ENCODE data around the genes USP36 and CBX4.

DNA sequence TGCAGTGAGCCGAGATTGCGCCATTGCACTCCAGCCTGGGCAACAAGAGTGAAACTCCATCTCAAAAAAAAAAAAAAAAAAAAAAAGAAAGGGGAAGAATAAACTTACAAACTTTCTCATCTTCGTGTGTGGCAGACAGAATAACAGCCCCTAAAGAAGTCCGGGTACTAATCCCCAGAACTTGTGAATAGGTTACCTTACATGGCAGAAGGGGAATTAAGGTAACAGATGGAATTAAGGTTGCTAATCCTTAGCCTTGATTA is 2.8 kb downstream of the CYTH1 start:
- RRBS = no CpG with 5 or more reads among the region's 4 CpGs
CAGE:
- cytosol, long polyA plus RNA = no peak
- long polyA plus RNA = no peak
- nucleus, long polyA plus RNA = no peak

DNA sequence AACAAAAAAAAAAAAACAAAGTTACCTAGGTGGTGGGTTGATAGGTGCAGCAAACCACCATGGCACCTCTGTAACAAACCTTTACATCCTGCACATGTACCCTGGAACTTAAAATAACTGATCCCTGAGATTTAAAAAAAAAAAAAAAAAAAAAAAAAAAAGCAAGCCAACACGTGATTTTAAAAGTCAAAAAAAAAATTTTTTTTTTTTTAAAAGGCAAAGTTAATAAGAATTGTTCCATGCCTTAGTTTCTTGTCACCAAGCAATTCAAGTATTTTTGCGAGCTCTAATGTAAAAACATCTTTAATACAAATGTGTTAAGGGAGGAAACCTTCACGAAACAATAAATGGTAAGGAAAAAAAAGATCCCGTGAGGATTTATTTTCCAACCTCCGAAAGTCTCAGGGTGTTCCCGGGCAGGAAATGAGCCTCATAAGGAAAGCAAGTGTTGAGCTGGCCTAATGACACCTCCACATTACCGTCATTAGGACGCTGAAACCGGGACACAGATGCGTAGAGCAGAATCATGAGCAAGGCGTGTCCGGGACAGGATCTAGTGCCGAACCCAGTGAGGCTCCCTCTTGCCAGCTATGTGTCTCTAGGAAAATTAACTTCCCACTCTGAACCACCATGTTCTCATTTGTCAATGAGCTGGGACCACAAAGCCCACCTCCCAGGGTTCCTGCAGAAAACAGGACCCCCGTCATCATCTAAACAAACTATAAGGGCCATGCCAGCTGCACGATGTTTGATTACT is 22.6 kb upstream of the CYTH1 start:
- RRBS = 90% methylated on average over 4 of the region's 15 CpGs
CAGE:
- cytosol, long polyA plus RNA = no peak
- long polyA plus RNA = no peak
- nucleus, long polyA plus RNA = no peak

- RRBS = 99% methylated on average over 1 of the region's 3 CpGs
CAGE:
- cytosol, long polyA plus RNA = no peak
- long polyA plus RNA = no peak
- nucleus, long polyA plus RNA = no peak
Observed at GRCh38 chr17:78835774-78836090, 4.9 kb downstream of the USP36 start.

- RRBS = under 1% methylated on average over 14 of the region's 36 CpGs
CAGE:
- cytosol, long polyA plus RNA = start-site peak on the minus strand at chr17:78840743-78840855, 387 and 279 reads in 2 replicates
- long polyA plus RNA = start-site peak on the minus strand at chr17:78840743-78840809, 190 and 247 reads in 2 replicates
- nucleus, long polyA plus RNA = no peak
Observed at GRCh38 chr17:78840713-78840979, at the start of gene USP36. USP36 (minus strand) TSS chr17:78840814.

- RRBS = no CpG with 5 or more reads among the region's 11 CpGs
CAGE:
- cytosol, long polyA plus RNA = no peak
- long polyA plus RNA = no peak
- nucleus, long polyA plus RNA = no peak
Observed at GRCh38 chr17:78882382-78882909, 20.6 kb downstream of the CEP295NL start.

- RRBS = no CpG with 5 or more reads among the region's 23 CpGs
CAGE:
- cytosol, long polyA plus RNA = no peak
- long polyA plus RNA = no peak
- nucleus, long polyA plus RNA = no peak
Observed at GRCh38 chr17:78891816-78892469, 11.1 kb downstream of the CEP295NL start.

GRCh38 chr17:78898395-78898693 is 4.7 kb downstream of the CEP295NL start:
- RRBS = no CpG with 5 or more reads among the region's 6 CpGs
CAGE:
- cytosol, long polyA plus RNA = no peak
- long polyA plus RNA = no peak
- nucleus, long polyA plus RNA = no peak

DNA sequence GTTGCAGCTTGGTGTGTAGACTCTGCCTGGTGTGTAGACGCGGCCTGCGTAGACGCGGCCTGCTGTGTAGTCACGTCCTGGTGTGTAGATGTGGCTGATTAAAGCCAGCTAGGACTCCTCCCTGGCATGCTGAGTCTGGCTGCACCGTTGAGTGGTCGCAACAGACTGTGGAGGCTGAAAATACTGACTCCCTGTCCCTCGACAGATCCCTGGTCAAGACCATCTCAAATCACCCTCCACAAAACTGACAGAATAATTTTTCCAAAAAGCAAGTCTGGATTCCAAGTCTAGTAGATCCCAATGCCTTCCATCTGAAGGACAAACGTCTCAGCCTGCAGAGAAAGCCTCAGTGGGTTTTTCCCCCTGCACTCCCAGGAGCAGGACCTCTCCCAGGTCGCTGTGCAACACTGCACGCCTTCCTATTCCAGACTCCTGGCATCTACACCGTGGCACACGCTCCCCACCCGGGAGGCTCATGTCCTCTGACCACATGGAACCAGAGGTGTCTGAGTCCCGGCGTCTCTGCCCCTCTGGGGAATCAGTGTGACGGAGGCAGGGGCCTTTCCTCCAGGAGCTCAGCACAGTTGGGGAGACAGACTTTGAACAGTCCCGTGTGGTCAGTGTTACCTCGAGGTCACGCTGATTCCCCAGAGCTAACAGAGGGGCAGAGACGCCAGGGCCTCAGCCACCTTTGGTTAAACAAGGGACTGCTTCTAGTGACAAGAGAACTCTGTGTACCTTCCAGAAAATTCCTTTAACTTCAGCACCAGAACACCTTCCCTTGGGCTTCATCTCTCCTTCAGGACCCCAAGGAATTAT is 6.9 kb downstream of the CANT1 start:
- RRBS = 75% methylated on average over 1 of the region's 22 CpGs
CAGE:
- cytosol, long polyA plus RNA = no peak
- long polyA plus RNA = no peak
- nucleus, long polyA plus RNA = no peak

- RRBS = 9% methylated on average over 1 of the region's 11 CpGs
CAGE:
- cytosol, long polyA plus RNA = no peak
- long polyA plus RNA = no peak
- nucleus, long polyA plus RNA = no peak
Observed at GRCh38 chr17:79388759-79389089, 222.1 kb downstream of the RBFOX3 start.

- RRBS = no CpG with 5 or more reads among the region's 32 CpGs
CAGE:
- cytosol, long polyA plus RNA = no peak
- long polyA plus RNA = no peak
- nucleus, long polyA plus RNA = no peak
Observed at GRCh38 chr17:79607738-79608478, 2.9 kb downstream of the RBFOX3 start.

DNA sequence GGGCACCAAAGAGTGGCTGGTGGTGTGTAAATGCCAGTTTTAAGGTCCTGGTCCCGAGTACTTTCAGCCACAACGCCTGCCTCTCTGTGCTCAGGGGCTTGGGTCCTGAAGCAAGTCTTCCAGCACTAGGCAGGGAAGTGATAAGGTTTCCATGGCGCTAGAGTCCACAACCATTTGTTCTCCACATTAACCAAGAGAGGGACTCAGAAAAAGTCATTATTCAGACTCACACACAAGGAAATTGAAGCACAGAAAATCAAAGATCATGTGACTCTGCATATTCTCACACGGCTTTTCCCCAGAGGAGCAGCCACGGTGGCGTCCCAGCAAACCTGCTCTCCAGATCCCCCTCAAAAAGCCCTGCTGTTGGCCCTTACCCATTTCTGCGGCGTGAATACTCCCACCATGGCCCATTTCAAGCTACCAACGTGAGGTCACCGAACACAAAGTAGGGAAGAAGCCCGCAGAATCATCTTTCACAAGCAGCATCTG is 9.7 kb downstream of the ENPP7 start:
- RRBS = no CpG with 5 or more reads among the region's 11 CpGs
CAGE:
- cytosol, long polyA plus RNA = no peak
- long polyA plus RNA = no peak
- nucleus, long polyA plus RNA = no peak

GRCh38 chr17:79811367-79812020 is 14.6 kb upstream of the CBX8 start:
- RRBS = 17% methylated on average over 1 of the region's 40 CpGs
CAGE:
- cytosol, long polyA plus RNA = no peak
- long polyA plus RNA = no peak
- nucleus, long polyA plus RNA = no peak

DNA sequence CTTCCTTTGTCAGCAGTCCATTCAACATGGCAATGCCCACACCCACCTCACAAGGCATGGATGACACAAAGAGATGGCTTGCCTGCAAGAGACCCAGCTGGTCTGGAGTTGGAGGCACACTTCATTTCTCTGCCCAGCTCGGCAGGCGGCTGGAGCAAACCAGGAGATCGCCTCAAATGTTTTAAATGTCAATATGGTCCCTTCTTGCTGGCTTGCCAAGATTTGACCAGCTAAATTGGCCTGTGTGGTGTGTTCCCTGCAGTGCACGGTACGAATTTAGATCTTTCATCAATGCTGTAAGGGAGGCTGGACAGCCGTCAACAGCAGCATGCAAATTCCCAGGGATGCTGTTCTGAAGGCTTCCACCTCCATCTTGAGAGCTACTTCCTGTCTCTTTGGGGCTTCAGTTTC is 19.4 kb downstream of the CBX4 start:
- RRBS = no CpG with 5 or more reads among the region's 6 CpGs
CAGE:
- cytosol, long polyA plus RNA = no peak
- long polyA plus RNA = no peak
- nucleus, long polyA plus RNA = no peak

DNA sequence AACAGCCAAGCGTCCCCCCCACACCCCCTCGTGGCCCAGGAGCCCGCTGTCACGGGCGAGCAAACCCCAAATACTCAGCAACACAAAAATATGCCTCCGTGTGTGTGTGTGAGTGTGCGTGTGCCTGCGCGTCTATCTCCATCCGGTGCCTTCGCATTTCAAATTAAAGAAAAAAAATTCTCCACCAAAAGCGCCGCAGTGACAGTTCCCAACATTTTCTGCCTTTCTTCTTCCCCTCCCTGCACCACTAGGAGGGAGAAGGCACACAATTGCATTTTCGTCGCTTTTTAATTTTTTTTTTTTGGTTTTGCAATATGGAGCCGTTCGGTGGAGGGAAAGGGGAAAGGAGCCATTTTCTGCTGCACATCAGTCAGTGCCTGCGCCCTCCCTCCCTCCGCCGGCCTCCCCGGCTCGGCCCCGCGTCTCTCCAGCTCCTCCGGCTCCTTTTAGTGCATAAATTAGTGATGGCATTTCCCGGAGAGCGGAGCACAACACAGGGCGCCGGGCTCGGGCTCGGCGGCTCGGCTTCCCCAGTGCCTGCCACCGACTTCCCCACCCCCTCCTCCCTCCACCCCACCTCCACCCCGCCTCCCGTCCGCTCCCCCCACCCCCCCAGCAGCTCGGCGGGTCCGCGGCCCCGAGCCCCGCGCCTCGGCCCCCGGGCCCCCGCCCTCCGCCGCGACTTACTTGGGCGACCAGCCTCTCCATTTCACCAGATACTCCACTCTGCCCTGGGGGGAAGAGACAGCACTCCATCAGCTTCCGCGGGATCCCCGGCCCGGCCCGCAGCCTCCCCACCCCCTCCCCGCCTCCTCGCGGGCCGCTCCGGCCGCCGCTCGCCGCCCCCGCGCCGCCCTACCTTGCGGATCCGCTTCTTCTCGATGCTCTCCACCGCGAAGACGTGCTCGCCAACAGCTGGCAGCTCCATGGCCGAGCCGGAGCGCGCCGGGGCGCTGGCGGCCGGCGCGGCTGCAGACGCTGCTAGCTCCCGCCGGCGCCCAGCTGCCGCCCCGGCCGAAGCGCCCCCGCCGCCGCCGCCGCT is 595 bp downstream of the CBX4 start:
- RRBS = 1% methylated on average over 16 of the region's 98 CpGs
CAGE:
- cytosol, long polyA plus RNA = no peak
- long polyA plus RNA = no peak
- nucleus, long polyA plus RNA = no peak

- RRBS = 4% methylated on average over 4 of the region's 23 CpGs
CAGE:
- cytosol, long polyA plus RNA = no peak
- long polyA plus RNA = no peak
- nucleus, long polyA plus RNA = no peak
Observed at GRCh38 chr17:79839366-79839514, at the start of gene CBX4. CBX4 (minus strand) TSS chr17:79839440.

DNA sequence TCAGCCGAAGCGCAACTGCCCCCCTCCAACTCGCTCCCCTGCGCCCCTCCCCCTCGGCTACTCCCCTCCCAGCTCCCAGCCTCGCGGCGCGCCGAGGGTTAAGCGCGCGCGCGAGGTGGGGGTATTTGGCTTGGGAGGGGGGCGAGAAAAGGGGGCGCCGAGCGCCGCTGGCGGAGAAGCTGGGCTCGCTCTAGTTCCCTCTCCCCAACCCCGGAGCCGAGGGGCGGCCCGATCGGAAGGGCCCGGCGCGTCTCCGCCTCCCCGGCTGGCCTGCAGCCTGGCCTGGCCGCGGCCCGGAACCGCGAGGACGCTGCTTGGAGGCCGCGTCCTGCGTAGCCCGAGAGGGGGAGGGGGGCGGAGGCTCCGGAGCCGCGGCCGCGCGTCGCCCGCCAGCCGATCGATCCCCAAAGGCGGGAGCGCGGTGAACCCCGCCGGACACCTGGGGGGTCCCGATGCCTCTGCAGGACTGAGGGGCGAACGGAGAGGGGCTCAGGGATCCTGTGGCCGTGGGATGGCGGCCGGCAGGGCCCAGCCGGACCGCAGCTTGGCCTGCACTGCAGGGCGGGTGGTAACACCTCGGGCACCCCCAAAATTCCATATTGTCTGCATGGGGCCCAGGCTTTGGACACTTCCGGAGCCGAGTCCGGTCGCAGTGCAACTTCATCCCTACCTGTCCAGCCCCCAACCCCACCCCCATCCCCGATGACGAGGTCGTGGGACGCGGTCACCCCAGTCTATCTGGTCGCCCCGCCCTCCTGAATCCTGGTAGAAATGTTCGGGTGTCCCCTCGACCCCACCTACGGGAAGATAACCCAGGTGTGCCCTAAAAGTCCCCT is 4.9 kb upstream of the CBX4 start:
- RRBS = 3% methylated on average over 32 of the region's 82 CpGs
CAGE:
- cytosol, long polyA plus RNA = no peak
- long polyA plus RNA = no peak
- nucleus, long polyA plus RNA = no peak

GRCh38 chr17:79844761-79845580 is 5.7 kb upstream of the CBX4 start:
- RRBS = 4% methylated on average over 19 of the region's 40 CpGs
CAGE:
- cytosol, long polyA plus RNA = no peak
- long polyA plus RNA = no peak
- nucleus, long polyA plus RNA = no peak

GRCh38 chr17:79851441-79851864 is 12.2 kb upstream of the CBX4 start:
- RRBS = no CpG with 5 or more reads among the region's 12 CpGs
CAGE:
- cytosol, long polyA plus RNA = no peak
- long polyA plus RNA = no peak
- nucleus, long polyA plus RNA = no peak

DNA sequence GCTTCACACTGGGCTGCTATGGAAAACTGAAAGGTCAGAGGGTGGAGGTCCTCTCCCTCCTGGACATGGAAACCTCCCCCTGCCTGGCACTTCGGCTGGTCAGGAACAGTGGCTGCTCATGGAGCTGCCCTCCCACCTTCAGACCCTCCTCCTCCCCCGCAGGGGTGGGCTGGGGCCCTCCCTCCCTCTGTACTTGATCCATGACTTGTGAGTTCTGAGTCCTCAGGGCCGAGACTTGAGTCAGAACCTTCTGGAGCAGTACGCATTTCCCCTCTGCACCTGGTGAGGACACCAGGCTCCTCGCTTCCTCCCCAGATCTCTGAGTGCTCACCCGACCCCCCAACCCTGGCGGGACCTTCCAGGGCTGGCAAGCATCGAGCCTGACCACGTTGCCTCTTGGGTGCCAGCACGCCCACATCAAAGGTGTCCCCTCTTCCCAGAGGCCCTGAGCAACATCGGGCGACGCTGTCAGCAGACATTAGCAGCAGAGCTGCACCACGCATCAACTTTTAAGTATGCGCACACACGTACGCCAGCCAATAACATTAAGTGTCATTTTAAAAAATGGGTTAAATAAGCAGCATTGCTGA is 98.2 kb downstream of the TBC1D16 start:
- RRBS = no CpG with 5 or more reads among the region's 17 CpGs
CAGE:
- cytosol, long polyA plus RNA = no peak
- long polyA plus RNA = no peak
- nucleus, long polyA plus RNA = no peak

DNA sequence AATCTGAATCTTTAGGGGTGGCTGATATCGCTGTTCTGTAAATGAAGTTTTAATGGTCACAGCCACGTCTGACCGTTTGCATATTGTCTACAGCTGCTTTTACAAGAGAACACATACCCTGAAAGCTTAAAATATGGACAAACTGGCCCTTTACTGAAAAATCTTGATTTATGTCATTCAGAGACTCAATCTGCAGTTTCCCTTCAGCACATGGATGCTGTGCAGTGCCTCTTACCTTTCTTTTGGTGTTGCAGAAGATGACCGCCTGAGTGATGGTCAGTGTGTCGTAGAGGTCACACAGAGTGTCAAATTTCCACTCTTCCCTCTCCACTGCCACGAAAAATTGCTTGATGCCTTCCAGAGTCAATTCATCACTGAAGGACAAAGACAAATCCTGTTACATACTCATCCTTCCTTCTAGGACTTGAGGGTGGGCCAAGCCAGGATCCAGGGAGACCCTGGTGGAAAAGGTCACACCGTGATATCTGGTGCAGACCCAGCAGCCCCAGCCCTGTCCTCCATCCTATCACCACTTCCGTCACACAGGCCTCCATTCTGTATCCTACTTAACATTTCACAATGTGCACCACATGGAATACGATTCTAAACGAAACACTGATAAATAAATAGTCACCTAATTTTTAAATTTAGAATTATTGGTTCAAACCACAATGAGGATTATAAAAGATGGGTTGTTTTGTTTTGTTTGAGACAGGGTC is 8.9 kb downstream of the EIF4A3 start:
- RRBS = no CpG with 5 or more reads among the region's 10 CpGs
CAGE:
- cytosol, long polyA plus RNA = start-site peak on the minus strand centred at position 254 of the sequence, 33 bp wide, 24 and 54 reads in 2 replicates
- long polyA plus RNA = no peak
- nucleus, long polyA plus RNA = no peak